Gallbladder (tissue), 1 donor: ENCODE measurements around a stretch of chr5.

- PRO-cap, result no peak
Measured at GRCh38 chr5:173302290-173302985, 25.8 kb downstream of the STC2 start.

DNA sequence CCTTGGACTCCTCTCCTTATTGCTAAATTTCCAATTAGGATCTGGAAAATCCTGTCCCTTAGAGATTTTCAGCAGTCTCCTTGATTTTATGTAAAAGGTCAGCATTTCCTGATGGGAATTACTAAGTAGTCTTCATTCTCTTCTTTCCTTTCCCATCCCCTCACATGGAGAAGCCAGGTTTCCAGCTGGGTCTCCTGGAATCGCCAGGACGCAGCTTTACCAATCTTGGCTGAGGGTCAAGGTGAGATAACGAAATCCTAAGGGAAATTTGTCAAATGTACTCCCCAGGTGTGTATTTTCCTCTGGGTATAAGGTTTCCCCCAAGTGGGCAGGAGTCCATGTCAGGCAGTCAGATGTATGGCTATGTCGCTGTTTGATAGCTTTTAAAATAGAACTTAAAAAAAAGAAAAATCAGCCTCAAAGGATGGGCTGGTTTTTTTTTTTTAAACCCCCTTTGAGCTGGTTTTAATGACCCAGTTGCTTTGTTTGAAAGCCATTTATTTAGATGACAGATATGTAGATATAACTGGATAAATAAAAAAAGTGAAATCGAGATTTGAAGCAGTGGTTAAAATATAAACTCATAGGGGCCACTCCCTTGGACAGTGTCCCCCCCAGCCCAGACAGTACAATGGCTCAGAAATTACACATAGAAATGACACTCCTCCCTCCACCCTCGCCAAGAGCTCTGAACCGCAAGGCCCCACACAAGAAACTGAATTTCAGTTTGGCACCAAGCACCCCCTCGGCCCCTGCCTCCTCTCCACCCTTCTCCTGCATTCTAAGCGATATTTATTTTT lies 11.4 kb downstream of the STC2 start:
- PRO-cap, result no peak

DNA sequence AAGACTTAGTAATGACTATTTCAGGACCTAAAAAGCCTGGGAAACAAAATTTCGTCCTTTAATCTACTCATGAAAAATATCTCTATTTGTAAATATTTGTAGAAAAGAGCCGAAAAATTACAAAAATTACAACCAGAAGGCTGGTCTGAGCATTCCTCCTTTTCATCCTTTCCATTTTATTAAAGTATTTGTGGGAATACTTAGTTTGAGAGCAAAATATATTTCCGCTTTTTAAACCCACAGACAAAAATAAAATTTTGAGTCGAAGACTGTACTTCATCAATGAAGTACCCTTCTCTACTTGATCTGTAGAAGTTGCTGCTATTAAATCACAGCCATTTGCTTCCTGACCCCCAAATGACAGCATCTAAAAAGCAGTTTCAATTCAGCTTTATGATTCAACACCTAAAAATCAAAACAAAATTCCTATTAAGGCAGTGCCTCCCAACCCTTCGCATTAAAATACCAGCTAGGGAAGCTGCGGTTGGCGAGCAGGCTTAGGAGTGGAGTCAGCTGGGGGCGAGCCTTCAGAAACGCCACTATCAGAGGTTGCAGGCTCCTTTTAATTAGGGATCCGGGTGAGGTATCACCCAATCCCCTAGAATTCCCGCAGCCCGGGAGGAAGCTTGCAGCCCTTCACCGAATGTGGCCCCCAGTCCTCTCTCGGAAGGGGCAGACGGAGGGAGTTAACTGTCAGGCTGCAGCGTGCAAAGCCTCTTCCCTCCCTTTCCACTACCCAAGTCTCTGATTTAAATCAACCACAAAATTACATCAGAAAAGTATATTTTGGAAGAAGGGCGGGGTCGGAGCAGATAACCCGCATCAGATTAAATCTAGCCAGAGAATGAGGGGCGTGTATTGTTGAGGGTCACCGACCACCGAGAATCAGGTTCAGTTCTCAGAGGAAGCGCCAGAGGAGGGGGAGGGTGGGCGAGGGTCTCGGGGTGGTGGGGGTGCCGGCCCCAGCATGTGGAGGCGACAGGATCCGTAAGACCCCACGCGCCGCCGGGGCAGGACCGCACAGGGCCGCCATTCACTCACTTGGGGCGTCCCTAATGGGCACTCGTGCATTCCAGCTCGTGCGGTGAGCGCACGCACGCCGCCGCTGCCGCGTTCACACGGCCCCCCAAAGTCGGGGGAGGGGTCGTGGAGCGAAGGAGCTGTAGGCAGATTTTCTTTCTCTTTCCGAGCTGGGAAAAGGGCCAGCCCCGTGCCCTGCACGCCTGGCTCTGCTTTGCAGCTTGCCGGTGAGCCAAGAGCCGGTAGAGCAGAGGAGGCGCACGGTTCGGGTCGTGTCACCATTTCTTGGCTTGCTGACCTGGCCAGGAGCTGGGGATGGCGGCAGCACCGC lies 1.6 kb downstream of the STC2 start:
- PRO-cap, result no peak

DNA sequence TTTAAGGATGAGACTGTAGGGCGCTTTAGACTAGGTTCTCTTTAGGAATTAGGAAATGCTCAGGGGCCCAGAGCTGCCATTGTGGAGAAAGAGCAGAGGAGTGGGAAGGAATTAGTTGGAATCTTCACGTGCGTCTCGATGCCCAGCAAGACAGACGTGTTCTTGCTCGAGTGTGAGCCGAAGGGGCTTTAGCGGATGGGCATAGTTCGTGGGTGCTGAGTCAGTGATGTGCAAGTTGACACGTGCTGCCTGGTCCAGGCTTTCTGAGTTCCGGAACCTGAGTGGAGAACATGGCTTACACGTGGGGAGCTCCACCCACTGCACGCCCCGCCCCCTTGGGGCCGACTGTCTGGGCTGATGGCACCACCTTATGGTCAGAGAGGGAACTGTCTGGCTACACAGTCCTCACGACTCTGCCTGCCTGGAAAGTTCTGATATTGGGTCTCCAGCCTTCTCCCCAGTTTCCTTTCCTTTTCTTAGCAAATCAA lies 3.7 kb upstream of the STC2 start:
- PRO-cap, result no peak

DNA sequence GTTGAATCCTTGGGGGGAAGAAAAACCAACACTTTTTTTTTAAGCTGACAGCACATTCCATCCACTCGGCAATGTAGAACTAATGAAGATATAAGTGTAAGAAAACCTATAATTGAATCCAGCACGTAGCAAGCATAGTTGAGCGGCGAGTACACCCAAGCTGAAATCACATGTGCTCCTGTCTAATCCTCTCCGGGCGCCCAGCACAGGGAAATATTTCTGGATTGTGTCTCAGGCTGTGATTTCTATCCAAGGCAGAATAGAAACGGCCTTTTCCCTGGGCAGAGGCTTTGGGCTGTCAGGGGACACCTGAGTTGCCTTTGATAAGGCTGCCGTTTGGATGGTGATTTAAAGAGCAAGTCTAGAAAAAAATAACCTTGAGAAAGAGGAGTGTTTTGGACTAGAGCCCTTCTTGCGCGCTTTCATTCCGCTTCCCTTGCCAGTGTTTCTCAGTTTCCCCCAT lies 118.0 kb downstream of the BOD1 start:
- PRO-cap, result no peak

DNA sequence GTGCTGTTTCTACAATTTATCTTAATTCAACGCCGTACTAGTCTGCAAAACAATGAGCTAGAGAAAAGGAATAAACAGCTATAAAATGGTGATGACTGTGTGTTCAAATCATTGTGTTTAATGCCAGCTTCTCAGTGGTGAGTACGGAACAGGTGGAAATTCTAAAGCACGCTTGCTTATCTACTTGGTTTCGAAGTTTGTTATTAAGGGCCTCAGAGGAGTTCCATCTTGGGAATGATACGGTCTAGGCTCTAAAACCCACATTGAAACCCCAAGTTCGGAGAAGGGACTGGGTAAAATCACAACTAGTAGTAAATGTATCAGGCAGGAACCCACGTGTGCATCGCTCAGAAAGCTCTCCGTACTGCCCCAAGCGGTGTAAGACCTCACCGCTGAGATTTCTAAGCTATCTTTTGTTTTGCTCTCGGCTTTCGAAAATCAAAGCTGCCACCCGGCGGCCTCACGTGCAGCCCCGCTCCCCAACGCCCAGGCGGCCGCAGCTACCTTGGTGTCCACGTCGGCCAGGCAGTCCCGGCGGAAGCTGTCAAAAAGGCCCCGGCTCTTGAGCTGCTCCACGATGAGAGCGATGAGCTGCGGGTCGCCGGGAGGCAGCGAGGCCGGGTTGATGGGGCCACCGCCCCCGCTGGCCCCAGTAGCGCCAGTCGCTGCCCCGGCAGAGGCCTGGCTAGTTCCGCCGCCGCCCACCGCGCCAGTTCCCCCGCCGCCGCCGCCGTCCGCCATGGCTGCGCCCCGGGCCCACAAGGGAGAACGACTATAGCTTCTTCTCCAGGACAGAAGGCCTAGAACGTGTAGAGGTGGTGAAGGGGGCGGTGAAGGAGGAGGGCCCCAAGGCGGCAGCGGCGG lies 522 bp downstream of the BOD1 start:
- PRO-cap, result no peak

DNA sequence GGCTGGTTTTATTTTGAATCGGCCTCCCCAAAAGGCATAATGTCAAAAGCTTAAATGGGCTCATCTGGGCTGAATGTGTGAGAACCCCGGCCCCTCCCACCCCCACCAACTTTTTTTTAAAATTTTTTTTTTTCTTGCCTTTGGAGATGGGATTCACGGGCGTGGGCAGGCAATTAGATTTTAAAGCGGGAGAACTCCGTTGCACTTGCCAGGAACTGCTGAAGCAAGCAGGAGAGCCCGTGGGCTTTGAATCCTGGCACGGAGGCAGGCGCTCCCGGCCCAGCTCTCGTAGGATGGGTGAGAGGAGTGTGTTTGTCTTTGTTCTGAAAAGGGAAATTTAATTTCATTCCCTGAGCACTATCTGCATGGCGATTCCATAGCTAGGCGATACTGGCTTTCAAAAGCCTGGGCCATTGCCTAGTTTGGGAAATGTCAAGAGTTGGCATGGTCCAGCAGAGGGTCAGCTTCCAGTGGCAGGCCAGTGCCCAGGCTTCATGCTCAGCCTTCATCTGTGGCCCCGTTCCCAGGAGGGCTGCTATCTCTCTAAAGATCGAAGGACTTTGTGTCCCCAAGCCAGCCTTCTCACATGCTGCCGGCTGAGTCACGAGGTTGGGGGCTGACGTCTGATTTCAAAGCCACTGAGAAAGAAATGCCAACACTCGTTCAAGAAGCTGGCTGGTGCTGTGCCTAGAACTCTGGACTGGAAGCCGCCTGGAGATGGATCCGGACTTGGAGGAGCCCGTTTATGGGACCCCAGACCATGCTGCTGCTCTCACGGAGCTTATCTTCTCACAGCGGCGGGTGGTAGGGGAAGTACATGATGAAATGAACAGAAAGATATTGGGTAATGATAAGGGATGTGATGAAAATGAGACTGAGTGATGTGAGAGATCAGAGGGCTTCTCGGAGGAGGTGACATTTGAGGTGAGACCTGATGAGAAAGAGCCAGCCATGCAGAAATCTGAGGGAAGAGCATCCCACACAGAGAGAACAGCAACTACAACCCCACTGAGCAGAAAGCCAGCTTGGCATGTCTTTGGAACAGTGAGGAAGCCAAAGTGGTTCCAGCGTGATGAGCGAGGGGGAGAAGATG lies 54.6 kb upstream of the BOD1 start:
- PRO-cap, result bidirectional peak, plus-strand start at position 655 of the sequence, minus-strand start at position 472 of the sequence

DNA sequence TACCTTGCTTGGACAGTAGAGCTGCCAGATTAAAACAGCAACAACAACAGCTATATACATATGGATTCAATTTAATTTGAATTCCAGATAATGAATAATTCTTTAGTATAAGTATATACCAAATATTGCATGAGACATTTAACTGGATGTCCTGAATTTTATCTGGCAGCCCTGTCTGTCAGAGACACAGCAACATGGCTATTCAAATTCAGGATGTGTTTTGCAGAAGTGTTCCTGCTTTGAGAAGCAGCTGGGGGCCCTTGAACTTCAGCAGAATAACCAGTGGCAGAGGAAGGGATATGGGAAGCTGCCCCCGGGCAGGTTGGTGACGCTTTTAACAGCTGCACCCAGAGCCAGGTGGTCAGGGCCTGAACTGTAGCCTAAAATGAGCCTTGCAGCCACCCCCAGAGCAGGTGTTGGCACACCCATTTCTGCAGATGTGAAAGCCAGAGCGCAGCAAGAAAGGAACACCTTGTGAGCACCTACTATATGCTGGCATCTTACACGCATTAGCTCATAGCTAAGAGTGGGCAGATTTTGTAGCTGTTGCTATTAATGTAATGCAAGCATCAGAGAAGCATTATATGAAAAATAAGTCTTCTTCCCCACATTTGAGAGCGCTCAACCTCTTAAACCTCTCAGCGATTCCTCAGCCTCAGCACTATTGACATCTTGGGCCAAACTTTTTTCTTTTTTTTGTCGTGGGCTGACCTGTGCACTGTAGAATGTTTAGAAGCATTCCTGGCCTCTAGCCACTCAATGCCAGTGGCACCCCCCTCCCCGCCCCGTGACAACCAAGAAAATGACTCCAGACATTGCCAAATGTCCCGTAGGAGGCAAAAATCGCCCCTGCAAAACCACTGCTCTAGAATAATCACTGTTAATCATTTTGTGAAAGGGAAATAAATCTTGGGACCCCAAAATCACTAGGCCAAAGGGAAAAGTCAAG lies 128.8 kb upstream of the BOD1 start:
- PRO-cap, result no peak

DNA sequence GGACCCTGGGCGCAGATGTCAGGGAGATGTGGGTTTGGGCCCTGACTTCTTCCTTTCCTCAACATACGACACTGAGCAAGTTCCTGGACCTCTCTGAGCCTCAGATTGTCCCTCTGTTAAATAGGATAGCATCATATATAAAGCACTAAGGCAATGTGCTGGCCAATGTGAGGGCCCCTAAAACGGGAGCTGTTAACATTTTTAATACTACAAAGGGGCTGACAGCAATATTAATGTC lies 120.9 kb upstream of the CPEB4 start:
- PRO-cap, result no peak

GRCh38 chr5:173778772-173779279 lies 109.3 kb upstream of the CPEB4 start:
- PRO-cap, result unidirectional peak, plus-strand start at chr5:173778908; unidirectional peak, plus-strand start at chr5:173779122

DNA sequence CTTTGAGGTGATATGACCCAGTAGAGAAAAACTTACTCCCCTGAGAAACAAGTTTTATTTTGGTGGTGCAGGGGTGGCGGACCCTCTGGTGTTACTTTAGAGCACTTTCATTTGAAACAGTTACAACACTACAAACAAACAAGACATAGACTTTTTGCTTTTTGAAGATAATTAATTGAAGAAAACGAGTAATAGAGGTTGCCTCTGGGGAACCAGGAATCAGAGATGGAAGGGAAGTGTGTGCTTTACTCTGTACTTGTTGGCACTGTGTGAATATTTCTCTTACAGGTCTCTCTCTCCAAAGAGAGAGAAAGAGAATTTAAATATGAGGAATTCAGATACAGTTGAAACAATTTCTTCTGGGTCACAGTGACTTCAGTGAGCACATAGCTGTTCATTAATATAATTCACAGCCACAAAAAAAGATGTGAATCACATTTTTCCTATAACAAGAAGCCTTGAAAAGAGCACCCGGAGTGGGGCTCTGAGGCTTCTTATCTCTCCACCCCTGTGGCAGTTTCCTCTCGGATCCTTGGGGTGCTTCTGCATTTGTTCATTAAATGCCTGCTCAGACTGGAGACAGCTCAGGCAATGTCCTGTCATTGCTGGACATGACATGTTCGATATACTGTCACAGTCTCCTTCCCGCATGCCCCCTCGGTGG lies 37.8 kb upstream of the CPEB4 start:
- PRO-cap, result no peak

DNA sequence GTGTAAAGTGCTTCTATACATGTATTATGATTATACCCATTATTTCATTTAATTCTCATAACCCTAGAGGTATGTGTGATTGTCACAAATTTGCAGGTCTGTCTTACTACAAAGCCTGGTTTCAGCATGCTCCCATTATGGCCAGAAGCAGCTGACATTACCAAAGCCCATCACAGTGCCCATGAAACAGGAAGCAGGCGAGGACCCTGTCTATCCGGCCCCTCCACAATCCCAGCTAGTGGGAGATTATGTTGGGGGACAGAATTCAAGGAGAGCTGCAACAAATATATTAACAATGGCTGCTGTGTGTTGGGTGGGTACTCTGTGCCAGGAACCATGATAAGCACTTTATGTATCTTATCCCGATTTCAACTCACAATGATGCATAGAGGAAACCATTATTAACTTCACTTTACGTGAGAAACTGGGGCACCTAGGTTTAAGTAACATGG lies 22.5 kb upstream of the CPEB4 start:
- PRO-cap, result no peak

DNA sequence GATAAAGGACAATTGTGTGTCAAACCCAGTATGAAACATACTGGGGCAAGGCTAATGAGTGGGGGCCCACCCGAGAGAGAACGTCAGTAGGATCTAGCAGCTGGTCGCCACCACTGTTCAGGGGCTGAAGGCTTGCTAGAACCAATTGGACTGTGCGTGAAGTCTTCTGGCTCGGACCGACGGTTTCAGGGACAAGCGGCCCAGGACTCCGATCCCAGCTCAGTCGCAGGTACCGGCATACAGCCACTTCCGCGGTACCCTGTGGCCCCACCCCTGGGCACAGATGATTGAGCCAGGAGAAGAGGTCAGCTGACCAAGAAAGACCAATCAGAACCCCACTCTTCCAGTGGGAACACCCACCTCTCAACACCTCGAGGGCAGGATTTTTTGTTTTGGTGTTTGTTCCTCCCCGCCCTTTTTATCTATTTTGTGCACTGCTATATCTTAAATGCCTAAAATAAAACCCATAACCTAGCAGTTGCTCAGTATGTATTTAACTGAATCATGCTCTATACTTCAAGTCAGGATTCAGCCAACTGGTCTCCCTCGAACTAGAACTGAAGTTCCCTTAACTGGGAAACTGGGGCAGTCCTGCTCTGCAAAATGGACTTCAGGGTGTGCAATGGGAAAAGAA lies 21.2 kb upstream of the CPEB4 start:
- PRO-cap, result no peak

- PRO-cap, result no peak
Measured at GRCh38 chr5:173913532-173914067, 25.5 kb downstream of the CPEB4 start.

- PRO-cap, result no peak
Measured at GRCh38 chr5:173957610-173959095, 30.8 kb upstream of the C5orf47 start.

DNA sequence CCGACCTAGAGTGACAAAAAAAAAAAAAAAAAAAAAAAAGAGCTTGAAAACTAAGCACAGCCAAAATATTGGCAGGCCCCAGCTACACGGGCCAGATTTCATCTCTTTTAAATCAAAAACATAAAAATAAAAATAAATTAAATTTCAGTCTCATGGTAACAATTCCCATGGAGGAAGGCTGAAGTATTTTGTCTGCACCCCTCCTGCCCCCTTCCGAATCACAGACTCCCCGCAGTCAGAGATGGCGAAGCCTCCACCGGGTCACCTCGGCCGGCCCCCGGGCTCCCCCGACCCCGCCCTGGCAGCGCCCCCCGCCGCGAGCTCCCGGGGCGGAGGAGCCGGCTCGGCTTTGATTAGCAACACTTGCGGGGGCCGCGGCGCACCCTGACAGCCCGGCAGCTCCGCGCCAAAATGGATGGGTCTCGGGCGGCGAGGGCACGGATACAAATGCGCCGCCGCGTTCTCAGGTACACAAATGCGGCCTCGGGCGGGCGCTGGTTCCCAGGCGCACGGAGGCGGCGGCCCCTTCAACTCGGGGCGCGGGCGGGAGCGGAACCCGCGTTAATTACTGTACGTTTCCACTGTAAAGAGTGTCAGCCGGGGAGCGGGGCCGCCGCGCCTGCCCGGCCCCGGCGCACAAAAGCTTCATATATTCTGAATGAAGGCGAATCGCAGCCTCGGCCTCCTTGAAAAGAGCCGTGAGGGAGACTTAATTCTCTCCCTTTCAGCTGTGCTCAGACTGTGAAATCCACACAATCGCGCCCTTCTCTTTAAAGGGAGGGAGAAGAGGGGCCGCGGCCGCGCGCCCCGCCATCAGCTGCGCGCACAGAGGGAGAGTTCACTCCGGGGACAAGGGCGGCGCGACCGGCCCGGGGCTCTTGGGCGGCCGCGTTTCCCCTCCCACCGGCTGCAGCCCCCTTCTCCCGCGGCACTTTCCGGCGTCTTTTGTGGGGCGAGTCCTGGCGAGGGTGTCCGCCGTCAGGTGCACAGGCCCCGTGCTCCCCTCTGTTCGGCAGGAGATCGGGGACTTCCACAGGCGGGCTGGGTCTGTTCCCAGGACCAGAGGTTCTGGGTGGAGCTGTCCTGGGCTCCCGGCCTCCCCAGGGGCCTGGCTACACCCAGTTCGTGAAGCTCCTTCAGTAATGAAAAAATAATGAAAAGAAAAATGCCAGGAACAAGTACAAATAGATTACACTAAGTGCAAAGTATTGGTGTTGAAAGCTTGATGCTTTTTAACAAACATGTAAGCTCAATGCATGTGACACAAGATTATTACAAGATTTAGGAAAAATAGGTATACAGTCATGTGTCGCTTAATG lies 27.0 kb downstream of the MSX2 start:
- PRO-cap, result no peak

DNA sequence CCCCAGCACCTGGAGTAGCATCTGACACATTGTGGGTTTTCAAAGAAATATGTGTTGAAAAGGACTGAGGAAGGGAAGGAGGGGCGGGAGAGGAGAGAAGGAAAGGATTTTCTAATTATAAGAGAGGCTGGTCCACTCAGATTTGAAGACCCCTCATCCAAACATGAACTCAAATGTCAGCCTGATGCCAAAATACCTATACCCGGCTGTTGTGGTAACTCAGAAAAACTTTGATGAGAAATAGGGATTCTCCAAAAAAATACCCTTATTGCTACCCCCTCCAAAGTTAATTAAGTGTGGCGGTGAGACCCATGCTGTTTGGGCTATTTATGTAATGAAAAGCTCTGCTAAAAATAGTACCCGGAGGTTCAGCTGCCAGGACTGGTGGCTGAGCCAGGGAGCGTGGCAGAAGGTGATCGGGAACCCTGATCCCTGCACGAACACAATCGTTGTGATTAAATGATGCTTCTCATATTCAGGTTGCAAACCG lies 23.0 kb downstream of the HRH2 start:
- PRO-cap, result no peak

- PRO-cap, result no peak
Measured at GRCh38 chr5:175797479-175798108, 73.8 kb upstream of the CPLX2 start.

DNA sequence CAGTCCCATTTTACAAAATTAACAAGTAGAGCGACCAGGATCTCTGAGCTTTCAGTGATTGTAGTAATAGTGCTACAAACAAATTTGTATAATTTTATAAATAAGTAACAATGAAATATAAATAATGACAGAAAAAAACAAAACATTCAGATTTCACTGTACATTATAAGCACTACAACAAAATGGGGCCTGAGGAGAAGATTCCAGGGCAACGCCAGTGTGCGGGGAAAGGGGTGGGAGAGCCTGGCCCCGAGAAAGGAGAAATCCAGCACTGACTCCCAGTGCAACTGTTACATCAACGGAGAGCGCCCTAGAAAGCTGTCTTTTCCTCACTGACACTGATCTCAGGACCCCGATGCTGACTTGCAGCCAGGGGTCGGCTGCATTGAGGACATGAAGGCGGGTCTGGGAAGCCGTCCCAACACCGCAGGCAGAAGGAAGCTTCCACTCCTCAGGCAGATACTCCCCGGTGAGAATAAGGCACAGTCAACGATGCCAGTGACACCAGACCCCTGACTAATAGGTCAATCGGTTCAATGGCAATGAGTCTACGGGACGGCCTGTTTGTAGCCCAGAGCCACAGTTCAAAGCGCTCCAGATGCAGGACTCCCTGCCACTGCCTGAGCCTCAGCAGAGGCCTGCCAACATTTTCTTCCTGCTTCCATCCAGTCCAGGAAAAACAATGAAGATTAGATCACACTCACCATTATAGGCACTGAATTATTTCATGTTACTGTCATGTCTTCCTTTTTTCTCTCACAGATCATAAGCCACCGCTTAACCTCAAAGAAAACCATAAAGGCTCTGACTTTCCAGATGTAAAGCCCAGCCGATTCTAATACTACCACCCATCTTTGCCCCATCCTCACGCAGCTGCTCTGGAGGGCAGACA lies 84.6 kb upstream of the SIMC1 start:
- PRO-cap, result no peak

DNA sequence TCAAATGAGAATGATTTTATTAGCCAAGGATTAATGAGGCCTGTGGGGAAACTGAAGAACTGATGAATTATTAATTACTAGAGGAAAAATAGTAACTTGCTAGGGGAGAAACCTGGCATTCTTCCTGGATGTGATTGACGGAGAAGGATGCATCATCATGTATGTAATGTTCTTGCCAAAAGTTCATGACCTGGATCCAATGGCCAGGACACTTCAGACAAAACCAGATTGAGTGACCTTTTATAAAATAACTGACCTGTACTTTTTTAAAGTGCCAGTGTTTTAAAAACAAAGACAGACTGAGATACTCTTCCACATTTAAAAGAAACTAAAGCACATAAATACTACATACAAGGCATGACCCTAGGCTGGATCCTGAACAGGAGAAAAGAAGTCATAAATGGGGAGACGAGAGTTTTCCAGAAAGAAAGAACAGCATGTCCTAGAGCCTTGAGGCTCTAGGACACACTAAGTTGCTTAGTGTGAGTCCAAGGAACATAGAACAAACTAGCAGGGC lies 23.6 kb downstream of the KIAA1191 start:
- PRO-cap, result no peak